ENCODE data around the gene MFSD2B.

GRCh38 chr2:23457338-23457711 is 72.3 kb downstream of the KLHL29 start:
- PRO-cap, result no peak

- PRO-cap, result no peak
Measured at GRCh38 chr2:23458171-23458794, 73.3 kb downstream of the KLHL29 start.

GRCh38 chr2:23525219-23525636 is 140.2 kb downstream of the KLHL29 start:
- PRO-cap, result no peak

DNA sequence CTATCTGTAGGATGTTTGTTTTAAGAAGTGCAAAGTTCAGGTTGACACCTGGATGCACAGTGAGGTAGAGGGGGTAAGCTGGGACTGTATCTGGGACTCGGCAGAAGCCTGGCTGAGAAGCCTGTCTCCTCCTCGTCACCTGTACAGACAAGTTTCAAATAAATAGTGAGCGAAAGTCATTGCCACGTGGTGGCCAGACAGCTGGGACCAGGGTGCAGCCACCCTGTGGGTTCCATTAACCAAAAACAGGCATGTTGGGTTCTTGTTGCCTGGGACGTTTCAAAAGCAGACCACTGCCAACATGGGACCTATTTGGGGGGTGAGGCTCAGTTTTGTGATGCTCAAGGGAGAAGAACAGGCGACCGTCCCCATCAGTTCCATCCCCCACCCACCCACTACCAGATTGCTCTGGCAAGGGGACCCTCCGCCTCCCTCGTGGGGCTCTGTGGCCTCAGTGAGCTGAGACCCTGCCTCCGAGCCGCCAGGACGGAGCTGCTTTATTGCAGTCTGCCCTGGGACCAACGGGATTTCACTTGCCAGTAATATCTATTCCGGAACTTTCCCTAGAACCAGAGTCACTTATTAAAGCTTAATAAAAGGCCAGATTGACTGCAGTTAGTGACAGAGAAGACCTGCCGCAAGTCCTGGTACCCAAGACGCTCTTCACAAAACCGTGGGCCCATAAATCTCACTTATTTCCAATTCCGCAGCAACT is 146.2 kb downstream of the KLHL29 start:
- PRO-cap, result no peak

- PRO-cap, result no peak
Measured at GRCh38 chr2:23541385-23542255, 156.6 kb downstream of the KLHL29 start.

DNA sequence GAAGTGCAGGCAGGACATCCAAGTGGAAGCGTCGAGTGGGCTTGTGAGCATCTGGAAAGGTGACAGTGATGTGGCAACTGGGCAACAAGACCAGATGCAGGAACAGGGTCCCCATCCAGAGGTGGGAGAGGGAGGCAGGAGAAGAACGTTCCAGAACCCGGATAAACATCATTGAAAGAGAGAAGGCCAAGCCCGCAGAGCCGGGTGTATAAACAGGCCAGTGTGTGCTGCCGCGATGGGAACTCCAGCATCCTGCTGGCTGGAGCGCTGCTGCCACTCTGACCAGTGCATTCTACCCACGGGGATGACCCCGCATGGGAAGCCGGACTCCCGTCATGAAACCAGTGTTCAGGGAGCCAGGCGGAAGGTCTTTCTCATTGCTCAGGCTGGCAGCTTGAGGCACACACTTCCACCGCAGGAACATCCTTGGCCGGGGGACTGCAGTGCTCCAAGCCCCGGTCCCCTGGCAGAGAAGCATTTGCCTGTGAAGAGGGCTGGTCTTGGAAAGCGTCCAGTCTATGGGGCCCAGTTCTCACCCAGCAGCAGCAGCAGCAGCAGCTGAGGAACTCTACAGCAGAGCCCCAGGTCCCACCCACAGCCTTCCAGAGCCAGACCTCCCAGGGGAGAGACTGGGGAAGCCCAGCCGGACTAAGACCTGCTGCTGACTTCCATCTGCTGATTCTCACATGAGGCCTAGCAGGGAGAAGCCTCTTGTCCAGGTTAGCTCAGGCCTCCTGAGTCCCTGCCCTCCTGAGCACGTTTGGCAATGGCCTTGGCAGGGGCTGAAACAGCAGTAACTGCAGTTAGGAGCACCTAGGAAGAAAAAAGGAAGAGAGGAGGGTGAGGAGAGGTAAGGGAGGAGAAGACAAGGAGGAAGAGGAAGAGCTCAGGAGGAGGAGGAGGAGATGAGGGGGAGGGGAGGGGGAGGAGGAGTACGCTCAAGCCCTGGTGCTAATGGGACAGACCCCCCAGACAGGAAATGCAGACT is 236.0 kb downstream of the KLHL29 start:
- PRO-cap, result no peak

- PRO-cap, result bidirectional peak, plus-strand start at chr2:24010102, minus-strand start at chr2:24010092
Measured at GRCh38 chr2:24009229-24010233, at the start of gene MFSD2B. Gene MFSD2B (plus strand): TSS chr2:24010085.

DNA sequence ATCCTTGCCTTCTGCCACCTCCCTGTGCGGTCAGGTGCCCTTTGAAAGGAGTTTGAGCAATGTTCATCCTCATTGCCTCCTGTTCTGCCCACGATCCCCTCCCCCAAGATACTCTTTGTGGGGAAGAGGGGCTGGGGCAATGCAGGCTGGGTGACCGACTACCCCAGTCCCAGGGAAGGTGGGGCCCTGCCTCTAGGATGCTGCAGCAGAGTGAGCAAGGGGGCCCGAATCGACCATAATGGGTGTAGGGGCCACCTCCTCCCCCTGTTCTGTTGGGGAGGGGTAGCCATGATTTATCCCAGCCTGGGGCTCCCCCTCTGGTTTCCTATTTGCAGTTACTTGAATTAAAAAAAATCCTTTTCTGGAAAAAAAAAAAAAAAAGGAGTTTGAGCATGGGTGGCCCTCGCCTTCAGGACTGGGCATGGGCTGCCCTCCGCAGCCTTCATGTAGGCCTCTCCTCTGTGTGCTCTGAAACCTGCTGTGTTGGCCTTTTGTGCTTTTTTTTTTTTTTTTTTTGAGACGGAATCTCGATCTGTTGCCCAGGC is 8.5 kb downstream of the MFSD2B start:
- PRO-cap, result no peak

DNA sequence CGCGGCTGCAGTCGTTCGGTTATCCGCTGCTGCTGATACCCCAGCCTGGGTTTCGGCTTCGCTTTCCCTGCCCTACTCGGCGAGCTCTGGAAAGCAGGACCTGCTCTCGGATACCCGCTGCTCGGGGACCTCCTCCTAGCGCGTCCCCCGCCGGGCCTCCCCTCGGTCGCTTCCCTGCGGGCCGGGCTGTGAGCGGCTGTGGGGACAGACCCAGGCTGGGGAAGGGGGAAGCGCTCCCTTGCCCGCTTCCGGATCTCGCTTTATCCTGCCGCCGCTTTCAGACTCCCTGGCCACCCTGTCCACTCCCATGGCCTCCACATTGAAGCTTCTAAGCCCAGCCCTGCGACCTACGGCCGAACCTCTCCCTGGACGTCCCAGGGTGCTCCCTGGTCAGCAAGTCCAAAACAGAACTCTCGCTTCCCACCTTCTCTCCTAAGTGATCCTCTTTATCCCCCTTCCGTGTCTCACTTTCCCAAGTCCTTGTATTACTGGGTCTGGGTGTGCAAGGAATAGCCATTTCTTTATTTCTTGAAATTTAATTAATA is 701 bp downstream of the FKBP1B start:
- PRO-cap, result no peak

GRCh38 chr2:24075852-24076177 is 311 bp downstream of the SF3B6 start:
- PRO-cap, result bidirectional peak, plus-strand start at chr2:24076091, minus-strand start at chr2:24076076

DNA sequence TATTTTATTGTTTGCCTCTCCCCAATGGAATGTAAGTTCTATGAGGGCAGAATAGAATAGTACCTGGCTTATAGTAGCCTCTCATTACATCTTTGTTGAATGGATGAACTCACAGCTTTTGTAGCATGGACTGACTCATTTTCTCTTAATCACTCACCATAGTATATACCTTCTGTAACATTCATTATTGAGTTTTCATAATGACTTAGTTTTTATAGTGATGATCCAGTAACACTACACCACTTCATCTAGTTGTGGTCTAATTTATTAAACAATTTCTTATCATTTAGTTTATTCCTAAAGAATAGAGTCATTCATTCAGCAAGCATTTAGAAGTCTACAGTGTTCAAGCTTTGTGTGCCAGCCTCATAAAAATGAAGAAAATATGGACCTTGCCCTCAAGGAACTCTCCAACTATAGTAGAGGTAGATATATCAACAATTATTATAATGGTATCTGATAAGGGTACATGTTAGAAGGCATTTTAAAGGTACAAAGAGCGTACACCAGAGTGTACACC is 31.0 kb downstream of the NCOA1 start:
- PRO-cap, result no peak

- PRO-cap, result no peak
Measured at GRCh38 chr2:24554014-24554624, 63.1 kb downstream of the NCOA1 start.

GRCh38 chr2:24677702-24678041 is 115.5 kb downstream of the PTRHD1 start:
- PRO-cap, result no peak

DNA sequence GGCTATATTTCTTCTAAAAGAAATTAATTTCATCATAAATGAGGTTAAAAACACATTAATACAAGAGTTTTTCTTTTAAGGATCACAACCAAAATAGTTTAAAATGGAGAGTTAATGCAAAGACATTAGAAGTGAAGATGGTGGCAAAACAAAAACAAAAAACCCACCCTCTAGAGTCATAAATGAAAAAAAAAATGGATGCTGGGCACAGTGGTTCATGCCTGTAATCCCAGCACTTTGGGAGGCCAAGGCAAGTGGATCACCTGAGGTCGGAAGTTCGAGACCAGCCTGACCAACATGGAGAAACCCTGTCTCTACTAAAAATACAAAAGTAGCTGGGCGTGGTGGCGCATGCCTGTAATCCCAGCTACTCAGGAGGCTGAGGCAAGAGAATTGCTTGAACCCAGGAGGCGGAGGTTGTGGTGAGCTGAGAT is 45.5 kb downstream of the PTRHD1 start:
- PRO-cap, result no peak

- PRO-cap, result no peak
Measured at GRCh38 chr2:24766441-24767048, 26.6 kb downstream of the PTRHD1 start.

DNA sequence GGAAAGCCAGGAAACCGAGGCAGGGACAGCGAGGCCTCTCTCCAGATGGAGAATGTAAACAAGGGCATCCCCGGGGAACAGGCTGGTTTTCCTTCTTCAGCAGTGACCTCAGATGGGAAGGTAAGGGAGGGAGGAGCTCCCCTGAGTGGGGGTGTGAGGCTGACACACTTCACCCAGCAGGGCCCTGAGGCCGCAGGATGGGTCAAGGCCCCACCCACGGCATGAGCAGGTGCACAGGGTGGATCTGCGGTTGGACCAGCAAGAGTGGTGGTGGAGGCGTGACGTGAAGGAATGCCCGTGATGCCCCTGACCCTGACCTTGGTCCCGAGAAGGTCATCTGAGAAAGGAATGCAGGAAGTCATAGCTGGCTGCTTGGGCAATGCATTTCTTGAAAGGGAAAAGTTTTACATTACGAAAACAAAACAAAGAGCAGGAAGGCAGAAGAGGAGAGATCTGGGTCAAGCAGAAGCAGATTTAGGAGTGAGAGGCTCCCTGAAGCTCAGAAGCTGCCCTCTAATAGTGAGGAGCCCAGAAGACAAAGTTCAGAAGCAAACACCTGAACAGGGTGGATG is 48.1 kb downstream of the ADCY3 start:
- PRO-cap, result no peak

GRCh38 chr2:24885176-24886220 is 34.5 kb downstream of the ADCY3 start:
- PRO-cap, result no peak

- PRO-cap, result no peak
Measured at GRCh38 chr2:24886664-24887366, 33.2 kb downstream of the ADCY3 start.

GRCh38 chr2:24915736-24916346 is 4.2 kb downstream of the ADCY3 start:
- PRO-cap, result no peak

DNA sequence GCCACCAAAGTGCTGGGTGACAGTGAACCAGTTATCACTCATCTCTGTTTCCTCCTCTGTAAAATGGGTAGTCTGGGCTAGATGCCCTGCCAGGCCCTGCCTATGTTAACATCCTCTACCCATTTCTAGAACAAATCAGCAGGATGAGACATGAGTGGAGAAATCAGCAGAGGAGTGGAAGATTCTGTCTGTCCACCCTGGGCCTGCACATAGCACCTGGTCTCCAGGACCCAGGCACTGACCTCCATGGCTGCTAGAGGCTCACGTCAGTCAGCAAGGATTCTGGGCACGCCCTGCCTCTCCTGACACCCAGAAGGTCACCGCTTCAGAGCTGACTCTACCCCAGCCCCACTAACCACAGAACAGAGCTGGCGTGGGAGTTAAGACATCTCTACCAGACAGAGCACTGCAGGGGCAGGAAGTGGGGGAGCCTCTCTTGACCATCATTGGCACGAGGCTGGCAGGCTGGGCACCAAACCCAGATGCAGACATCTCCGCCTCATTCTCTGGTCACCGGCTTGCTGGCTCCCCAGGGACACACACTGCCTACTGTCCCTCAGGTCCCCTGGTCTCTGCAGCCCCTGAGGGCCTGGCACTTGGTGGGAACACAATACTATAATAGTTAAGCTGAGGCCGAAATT is 3.0 kb downstream of the ADCY3 start:
- PRO-cap, result no peak

Measured in ReNcell CX (cell line).